Umbilical cord (tissue), 2 donors: ENCODE data around the gene TEDDM1.

GRCh38 chr1:179190756-179191435 lies 38.6 kb downstream of the ABL2 start:
- RAMPAGE, long total RNA, result no peak

- RAMPAGE, long total RNA, result no peak
Observed at GRCh38 chr1:179742634-179743025, 461 bp upstream of the FAM163A start.

- RAMPAGE, long total RNA, result no peak
Observed at GRCh38 chr1:179951799-179952184, 2.8 kb upstream of the CEP350 start.

GRCh38 chr1:180503320-180503746 lies 956 bp upstream of the ACBD6 start:
- RAMPAGE, long total RNA, result no peak

DNA sequence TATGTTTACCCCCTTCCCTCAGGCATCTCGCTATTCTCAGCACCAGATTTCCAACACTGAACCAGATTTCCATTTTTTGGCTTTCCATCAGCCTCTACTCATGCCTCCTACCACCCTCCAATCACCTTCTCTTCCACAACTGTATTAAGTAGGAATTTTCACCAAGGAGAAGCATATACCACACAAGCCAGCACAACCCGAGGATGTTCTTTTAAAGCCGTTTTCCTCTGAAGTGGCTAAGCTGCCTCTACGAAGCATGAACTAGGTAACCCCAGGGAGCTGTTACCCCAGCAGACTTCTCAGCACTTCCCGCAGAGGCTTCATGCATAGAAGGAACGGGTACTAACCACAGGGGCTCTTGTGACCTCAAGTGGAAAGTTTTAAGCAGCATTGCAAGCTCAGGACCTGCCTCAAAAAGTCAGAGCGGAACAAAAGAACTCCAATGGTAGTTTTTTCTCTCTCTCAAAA lies 41.2 kb downstream of the STX6 start:
- RAMPAGE, long total RNA, result no peak

DNA sequence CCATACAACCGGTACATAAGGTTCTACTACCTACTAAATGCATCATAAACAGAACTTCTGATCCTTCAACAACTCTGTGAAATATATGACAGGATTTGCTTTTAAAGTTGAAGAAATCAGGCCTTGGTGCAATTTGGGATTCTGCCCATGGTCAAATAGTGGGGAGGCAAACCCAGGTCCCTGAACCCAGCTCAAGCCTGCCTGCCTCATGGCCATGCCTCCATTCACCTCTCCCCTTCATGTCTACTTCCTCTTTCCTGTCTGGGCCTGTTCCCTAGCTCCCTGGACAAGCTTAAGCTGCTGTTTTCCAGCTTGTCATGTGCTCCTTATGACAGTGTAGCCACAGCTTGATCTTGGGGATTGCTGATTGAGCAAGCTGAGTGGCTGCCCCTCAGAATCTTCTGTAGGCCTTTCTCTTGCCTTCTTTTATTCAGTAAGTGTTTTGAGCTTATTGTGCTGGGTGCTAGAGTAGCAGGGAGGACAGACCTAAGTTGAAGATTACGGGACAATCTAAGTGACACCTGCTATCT lies 686 bp upstream of the MR1 start:
- RAMPAGE, long total RNA, result no peak

DNA sequence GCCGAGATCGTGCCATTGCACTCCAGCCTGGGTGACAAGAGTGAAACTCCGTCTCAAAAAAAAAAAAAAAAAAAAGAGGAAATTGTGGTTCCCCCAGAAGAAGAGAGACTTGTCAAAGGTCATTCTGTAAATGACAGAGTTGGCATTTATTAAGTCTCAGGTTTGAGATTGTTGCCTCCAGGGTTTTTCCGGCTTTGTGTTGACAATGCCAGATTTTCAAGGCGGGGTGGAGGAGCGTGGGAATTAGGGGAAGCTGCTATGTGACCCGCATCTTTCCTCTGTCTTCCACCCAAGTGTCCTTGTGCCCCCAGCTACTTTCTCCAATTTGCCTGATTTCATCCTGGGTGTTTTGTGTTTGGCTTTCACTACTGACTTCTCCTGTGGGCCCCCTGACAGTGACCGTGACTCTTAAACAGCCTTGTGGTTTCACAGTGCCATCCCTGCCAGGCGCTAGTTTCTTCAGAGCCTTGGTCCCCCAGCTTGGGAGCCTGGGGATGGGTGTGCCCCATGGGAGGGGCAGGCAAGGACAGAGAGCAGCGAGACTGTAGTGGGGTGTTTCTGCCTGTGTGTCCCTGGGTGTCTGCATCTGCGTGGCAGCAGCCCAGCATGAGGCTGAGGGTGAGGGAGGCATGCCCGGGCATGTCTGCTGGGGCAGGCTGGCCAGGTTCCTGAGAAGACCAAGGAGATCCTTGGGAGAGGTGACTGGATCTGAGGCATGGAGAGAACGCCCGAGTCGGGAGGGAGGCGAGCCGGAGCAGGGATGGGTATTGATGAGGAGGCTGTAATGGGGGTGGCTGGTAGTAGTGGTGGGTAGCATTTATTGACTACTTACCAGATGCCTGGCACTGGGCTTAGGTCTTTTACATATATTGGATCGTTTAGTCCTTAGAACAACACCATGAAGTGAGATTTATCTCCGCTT lies 46.3 kb downstream of the IER5 start:
- RAMPAGE, long total RNA, result no peak

DNA sequence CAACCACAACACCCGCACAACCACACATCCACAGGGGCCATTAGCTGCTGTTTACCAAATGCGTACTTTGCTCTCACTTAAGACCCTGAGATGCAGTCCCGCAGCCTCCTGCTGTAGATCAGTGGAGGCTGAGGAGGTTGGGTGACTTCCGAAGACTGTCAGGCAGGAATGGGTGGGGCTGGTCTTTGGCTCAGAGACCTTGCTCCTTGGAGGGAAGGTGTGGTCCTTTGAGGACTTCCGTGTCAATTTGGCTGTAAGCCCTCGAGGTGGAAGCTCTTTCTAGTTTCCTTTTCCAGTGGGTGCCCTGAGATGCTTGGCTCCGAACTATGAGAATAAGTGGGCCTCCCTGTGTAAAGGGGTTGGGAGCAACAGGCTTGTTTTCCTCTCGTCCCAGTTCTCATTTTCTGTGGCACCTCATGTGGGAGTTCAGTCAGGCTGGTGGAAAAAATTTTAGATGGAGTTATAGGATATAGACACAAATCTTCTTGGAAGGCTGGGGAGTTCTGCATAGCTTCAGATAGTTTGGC lies 71.4 kb downstream of the IER5 start:
- RAMPAGE, long total RNA, result no peak

DNA sequence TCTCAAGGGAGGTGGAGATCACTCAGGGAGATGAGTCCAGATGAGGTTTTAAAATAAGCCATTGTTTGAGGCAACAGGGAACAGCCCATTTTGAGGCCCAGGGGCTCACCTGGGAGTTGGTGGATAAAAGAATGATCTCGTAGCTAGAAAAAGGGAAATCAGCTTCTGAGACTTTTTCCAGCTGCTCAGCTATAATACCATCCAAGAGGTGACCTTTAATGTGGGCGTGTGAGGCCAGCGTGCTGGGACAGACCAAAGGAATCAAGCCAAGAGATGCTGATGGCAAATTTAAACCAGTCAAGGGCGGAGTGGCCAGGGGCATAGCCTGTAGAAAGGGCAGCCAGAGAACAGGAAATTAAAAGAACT lies 132.5 kb downstream of the IER5 start:
- RAMPAGE, long total RNA, result no peak

DNA sequence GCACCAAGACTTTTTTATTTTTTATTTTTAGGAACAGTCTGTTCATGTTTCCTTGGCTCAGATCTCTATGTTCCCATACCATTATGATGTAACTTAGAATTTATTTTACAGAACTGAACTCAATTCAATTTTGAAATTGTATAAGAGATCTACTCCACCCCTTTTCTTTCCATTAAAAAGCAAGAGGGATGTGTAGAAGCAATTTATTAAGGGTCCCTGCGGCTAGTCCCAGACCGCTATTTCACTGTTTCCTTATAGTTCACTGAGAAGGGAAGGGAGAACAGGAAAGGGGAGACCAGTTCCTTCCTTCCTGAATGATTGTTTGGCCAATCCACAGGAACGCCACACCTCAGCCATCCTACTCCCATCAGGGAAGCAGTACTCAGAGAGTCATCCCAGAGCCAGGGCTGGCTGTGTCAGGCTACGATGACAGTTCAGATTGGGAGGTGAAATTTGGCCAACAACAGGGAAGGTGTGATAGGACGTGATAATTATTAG lies 112.6 kb upstream of the ZNF648 start:
- RAMPAGE, long total RNA, result no peak

DNA sequence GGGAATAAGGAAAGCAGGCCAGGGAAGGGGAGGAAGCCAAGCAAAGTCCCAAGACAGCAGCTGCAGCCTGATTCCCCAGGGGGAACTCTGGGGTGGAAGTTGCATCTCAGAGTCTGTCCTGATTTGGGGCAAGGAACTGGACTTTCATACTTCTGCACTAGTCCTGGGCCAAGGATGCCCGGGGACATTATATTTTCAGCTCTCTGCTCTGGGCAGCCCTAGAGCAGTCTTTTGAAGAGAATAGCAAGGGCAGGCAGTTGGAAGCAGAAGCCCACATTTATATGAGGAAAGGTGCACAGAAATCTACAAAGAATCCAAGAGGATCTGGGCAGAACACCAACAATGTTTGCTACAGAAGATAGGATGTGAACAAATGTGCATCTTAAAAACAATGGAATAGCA lies 130.3 kb upstream of the ZNF648 start:
- RAMPAGE, long total RNA, result no peak

- RAMPAGE, long total RNA, result no peak
Observed at GRCh38 chr1:182291511-182292222, 99.9 kb downstream of the GLUL start.

DNA sequence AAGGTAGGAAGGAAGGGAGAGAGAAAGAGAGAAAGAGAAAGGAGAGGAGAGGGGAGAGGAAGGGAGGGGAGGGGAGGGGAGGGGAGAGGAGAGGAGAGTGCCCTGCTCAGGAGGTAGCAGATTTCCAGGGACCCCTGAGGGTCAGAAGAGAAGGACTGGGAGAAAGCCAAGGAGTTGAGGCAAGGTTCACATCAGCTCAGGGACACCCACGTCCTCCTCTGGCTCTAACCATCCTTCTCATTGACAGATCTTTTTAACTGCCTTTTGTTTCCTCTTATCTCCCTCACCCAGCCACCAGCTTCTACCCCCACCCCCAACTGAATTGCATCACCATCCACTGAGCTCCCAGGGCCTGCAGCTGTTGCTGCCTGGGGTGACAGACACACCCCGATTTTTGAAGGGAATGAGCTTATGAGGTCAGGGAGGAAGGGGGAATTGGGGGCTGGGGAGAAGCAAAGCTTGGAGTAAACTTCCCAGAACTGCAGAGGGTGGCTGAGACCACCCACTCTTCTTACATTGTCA lies 91.6 kb downstream of the GLUL start:
- RAMPAGE, long total RNA, result no peak

- RAMPAGE, long total RNA, result no peak
Observed at GRCh38 chr1:182396633-182397185, 3.8 kb downstream of the TEDDM1 start.

GRCh38 chr1:182400342-182400845 lies at the start of gene TEDDM1:
TSS of gene TEDDM1 (minus strand) at chr1:182400667.
- RAMPAGE, long total RNA, result no peak

- RAMPAGE, long total RNA, result no peak
Observed at GRCh38 chr1:182865084-182866138, 26.3 kb downstream of the DHX9 start.

DNA sequence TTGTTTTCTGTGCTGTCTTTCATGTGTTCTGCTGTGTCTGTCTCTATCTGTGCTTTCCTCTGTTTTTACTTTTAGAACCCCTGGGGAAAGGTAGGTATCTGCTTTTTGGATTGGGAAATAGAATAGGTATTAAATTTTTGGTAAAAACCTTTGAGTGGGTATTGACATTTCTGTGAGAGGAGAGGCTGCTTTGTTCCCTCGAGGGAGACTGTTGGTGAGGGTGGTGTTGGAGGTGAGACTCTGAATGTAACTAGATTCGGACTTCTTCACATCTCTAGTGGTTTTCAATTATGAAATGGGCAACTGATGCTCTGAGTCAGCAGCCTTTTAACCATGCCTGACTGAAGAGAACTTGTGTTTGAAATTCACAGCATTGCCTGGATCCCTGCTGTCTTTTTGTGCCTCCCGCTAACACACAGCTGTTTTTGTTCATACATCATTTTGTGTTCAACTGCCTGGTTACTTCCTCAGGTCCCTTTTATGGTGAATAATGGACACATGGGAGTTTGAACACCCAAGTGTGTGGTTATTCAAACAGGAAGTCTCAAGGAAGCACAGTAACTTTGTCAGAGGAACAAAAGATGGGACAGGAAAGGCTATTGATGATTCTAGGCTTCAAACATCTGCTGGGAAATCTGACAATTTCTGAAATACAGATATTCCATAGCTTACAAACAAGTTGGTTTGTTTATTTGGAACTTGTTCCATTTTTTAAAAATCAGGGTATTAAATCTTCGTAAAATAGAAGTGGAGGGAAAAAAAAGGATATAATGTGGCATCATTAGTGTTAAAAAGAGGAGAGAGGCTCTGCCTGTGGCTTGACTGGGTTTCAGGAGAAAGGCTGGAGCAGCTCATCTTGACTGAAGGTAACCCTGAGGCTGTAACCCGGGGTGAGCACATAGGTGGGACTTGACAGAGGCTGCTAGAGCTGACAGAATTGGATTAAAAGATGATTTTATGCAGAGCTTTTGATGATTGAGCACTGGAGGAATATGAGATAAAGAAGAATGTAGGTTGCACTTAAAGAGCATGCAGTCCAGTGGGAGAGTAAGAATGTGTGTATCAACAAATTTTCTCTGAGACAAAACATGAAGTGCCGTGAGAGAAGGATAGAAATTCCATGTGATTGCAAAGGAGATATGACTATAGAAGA lies 17.0 kb downstream of the LAMC1 start:
- RAMPAGE, long total RNA, result no peak

- RAMPAGE, long total RNA, result no peak
Observed at GRCh38 chr1:183125288-183125755, 60.7 kb upstream of the LAMC2 start.

DNA sequence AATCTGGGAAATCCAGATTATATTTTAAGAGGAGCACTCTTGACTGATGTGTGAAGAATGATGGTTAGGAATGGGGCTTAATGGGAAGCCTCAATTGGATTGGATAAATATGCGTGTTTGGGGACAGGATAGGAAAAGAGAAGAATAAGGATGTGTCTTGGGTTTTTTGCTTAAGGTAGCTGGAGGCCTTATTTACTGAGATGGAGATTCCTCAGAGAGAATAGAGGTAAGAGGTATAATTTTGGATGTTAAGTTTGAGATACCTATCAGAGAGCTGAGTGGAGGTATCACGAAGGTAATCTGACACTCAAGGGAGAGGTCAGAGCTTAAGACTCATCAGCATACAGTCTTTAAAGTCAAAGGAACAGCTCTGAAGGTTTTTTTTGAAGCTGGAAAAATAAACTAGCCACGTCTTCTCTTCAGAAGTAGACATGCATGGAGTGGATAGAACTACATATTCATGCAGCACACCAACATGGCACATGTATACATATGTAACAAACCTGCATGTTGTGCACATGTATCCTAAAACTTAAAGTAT lies 58.1 kb upstream of the LAMC2 start:
- RAMPAGE, long total RNA, result no peak

GRCh38 chr1:183218095-183218852 lies 32.2 kb downstream of the LAMC2 start:
- RAMPAGE, long total RNA, result no peak